Measurements from ENCODE around the gene AXIN2.

DNA sequence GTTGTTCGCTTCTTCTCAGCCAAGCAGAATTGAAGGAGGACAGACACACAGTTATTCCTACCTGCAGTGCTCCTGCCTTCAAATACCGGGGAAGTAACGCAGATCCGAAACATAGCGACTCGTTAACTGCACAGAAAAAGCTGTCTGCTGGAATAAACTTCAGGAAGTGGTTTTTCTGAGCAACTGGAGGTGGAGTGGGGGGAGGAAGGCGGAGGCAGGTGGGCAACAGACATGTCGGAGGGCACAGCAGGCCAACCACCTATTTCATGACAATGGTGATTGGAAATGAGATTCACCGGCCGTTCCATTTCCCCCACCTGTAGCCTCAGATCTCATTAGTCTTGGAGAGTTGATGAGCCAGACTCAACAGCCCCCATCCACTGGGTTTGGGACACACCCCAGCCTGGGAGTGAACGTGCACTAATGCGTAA is 7.6 kb upstream of the PECAM1 start:
- RRBS = no CpG with 5 or more reads among the region's 12 CpGs

DNA sequence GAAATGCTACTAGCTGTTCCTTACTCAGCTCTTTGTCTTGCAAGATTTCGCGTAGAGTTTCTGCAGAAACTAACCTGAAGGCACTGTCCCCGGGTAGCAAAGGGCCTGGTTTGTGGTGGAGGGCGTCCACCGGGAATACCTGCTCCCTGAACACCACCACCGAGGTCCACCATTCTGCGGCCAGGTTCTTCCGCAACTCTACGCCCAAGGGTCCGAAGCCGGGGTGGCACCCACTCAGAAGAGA is 474 bp downstream of the POLG2 start:
- RRBS = under 1% methylated on average over 8 of the region's 11 CpGs

GRCh38 chr17:64660068-64660520 is 2.0 kb downstream of the SMURF2 start:
- RRBS = no CpG with 5 or more reads among the region's 2 CpGs

- RRBS = no CpG with 5 or more reads among the region's 95 CpGs
Measured at GRCh38 chr17:64836362-64837739, 82.4 kb downstream of the LRRC37A3 start.

GRCh38 chr17:64918430-64919305 is 610 bp downstream of the LRRC37A3 start:
- RRBS = under 1% methylated on average over 8 of the region's 55 CpGs

- RRBS = no CpG with 5 or more reads among the region's 10 CpGs
Measured at GRCh38 chr17:64965076-64965704, 45.9 kb upstream of the LRRC37A3 start.

DNA sequence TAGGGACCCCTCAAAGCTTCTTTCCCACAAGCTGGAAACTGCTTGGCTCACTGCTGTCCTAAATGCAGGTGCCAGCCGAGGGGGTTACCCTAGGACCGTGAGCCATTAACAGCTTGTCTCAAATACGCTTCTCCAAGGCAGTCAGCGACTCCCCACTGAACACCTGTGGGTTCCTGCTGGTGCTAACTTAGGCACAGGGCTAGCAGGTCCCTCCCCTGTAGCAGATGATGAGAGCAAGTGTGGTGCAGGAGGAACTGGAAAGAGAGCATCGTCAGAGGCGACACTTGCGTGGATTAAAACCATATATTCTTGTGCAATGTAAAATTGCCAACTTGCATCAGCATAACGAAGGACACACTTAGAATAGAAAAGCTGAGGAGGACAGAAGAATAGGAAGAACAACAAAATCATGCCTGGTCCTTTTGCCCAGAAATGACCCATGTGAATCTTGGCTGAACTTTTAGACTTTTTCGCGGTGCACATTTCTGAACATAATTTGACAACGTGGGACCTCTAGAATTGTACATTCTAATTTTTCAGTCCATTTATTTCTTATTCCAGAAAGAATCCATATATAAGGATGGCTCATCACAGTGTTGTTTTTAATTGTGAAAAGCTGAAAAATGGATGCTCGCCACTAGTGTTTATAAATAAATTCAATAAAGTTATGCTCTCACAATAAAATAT is 67.2 kb upstream of the LRRC37A3 start:
- RRBS = no CpG with 5 or more reads among the region's 12 CpGs

DNA sequence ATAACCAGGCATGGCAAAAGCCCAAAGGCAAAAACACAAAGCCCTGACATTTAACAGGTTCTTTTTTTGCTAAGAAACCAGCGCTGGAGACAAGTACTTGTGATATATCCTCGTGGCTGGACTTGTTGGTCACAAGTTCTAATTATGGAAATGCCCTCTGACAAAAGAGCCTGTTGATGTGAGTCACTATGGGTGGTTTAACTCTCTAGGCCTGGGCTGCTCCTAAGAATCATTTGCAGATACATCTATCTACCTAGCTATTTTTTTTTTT is 67.5 kb downstream of the GNA13 start:
- RRBS = no CpG with 5 or more reads among the region's 2 CpGs

GRCh38 chr17:65041492-65042020 is 15.0 kb downstream of the GNA13 start:
- RRBS = no CpG with 5 or more reads among the region's 4 CpGs

DNA sequence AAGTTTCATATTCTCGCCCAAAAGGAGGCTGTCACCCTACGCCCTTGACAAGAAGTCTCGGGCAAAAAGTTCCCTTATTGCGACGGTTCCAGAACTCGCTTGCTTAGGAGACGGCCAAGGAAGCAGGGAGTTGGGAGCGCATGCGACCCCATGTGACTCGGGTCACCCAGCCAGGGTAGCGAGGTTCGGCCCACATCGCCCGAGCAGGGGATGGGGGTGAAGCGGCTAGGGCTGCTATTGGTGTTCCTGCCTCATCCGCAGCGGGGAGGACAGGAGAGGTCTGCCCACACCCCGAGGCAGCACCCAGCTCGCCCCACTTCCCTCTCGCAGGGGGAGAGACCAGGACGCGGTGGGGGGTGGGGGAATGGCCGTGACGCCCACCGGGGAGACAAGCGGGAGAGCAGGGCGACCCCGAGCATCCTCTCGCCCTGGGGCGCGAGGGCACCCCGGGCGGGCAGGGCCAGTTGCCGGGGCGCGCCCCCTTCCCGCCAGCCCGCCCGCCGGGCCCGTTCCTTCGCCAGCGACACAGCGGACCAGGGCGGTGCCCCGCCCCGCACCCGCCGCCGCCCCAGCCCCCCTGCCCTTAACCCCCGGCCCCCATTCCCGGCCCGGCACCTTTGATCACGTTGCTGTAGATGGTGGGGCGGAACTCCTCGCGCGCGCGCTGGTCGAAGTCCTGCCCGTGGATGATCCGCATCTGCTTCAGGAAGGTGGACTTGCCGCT is 682 bp downstream of the GNA13 start:
- RRBS = 1% methylated on average over 17 of the region's 64 CpGs

GRCh38 chr17:65283495-65284122 is 146.4 kb downstream of the RGS9 start:
- RRBS = no CpG with 5 or more reads among the region's 9 CpGs

GRCh38 chr17:65560103-65560662 is 1.3 kb downstream of the AXIN2 start:
- RRBS = 1% methylated on average over 17 of the region's 63 CpGs

GRCh38 chr17:65560663-65561728 is at the start of gene AXIN2:
TSS of gene AXIN2 (minus strand) at chr17:65561648.
- RRBS = 1% methylated on average over 77 of the region's 146 CpGs

DNA sequence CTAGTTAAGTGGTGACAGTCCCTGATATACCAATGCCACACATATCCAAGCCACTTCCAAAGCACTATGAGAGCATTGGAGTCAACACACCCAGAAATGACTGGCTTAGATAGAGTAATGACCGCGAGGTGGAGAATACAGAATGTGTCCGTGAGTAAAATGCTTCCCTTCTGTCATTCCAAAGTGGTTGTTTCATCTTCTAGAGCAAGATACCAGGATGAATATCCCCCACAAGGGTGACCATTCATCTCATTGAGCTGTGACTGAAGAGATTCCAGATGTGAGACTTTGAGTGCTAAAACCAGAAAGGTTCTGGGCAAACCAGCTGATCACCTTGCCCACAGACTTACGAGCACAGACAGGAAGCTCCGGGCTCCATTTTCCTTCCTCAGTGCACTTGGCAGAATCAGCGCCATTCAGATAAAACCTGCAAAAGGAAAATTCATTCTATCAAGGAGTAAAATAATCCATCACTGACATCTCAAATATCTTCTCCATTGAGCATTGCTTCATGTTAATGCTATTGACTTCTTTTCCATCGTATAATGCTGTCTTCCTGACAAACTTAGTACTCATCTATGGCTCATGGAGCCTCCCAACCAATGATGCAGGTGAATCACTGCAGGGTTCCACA is 5.8 kb downstream of the APOH start:
- RRBS = no CpG with 5 or more reads among the region's 7 CpGs

- RRBS = no CpG with 5 or more reads among the region's 4 CpGs
Measured at GRCh38 chr17:66230889-66231387, 1.7 kb upstream of the APOH start.

GRCh38 chr17:66399047-66399294 is 96.6 kb downstream of the PRKCA start:
- RRBS = 96% methylated on average over 1 of the region's 7 CpGs

GRCh38 chr17:66503008-66503801 is 200.8 kb downstream of the PRKCA start:
- RRBS = no CpG with 5 or more reads among the region's 13 CpGs

DNA sequence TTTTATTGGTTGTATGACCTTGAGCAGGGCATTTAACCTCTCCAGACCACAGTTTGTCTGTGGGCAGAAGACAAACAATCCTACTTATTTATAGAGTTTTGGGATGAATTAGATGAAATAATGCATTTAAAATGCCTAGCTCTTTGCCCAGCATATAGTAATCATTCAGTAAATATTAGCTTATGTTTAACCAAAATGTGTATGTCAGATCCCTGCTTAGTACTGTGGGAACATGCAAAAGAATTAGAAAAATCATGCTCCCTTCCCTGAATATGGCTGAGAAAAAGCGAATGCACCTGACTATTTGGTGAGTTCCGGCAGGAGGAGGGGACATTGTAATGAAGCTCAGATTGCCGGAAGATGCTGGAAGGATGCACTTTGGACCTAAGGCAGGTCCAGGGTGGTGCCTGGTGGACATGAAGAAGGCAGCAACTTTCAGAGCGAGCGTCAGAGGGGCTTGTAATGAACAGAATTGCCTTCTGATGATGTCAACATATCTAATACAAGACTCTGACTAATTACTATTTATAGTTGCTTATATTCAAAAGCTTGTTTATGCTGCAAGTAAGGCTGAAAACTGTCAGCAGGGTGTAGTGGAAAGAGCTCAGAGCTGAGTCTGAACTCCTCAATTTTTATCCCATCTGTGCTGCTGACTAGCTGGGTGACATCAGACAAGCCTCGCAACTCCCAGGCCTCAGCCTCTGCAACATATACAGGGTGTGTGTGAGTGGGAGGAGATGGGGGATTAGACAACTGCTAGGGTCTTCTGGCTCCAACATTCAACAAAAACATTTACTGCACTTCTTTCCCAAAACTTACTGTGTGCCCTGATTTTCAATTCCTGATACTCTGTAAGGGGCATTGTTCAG is 221.2 kb downstream of the PRKCA start:
- RRBS = no CpG with 5 or more reads among the region's 6 CpGs

- RRBS = no CpG with 5 or more reads among the region's 10 CpGs
Measured at GRCh38 chr17:66533625-66534075, 231.2 kb downstream of the PRKCA start.

DNA sequence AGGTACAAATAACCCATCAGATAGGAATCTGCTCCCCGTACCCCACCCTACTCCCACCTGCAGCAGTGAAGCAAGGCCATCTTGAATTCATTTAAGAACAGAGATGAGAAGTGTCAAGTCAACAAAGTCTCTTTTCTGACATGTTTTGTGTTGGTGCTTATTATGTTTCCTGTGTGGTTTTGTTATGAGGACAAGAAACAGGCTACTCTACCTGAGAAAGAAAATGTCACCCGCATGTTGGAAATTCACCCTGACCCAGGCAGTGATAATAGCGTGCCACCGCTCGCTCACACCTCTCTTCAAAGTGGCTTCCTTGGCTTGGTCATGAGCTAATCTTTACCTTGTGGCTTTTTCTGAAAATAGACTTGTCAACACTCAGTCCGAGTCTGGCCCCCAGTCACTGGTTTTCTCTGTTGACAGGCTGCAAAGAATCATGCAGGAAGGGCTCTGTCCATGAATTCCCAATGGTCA is 121.5 kb upstream of the CACNG5 start:
- RRBS = no CpG with 5 or more reads among the region's 6 CpGs